GM23248 (cell line): ENCODE data around the genes GJC2, H3-4 and RAB4A.

- RAMPAGE, long total RNA: no peak
Observed at GRCh38 chr1:228081262-228082304, 925 bp upstream of the ARF1 start.

DNA sequence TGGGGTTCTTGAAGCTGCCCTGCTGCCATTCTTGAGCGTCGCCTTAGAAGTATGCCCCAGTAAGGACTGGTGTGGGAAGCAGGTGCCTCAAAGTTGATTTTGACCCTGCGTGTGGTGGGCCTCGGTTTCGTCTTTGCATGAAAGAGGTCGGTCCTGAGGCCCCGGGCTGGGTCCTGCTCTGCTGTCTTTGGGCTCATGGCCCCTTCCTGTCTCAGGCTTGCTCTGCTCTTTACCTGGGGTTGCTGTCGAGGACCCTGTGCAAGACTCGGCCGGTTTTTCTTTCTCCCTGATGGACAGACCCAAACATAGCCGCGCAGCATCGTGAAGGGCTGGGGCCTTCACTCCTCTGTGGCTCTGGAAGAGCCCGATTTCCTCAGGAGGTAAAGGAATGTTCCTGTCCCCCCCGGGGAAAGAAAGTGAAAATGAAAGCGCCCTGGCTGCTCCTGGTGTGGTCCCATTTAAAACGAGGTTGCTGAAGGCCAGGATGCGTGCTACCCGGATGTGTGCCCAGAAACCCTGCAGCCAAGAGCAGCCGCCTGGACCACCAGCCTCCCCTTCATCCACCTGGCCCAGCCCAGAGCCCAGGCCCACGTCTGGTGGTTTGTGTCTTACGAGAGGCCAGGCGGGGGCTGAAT lies 947 bp downstream of the GUK1 start:
- RAMPAGE, long total RNA: no peak

GRCh38 chr1:228149327-228150351 lies at the start of gene GJC2:
Gene GJC2 (plus strand): TSS chr1:228149930.
- RAMPAGE, long total RNA: no peak

DNA sequence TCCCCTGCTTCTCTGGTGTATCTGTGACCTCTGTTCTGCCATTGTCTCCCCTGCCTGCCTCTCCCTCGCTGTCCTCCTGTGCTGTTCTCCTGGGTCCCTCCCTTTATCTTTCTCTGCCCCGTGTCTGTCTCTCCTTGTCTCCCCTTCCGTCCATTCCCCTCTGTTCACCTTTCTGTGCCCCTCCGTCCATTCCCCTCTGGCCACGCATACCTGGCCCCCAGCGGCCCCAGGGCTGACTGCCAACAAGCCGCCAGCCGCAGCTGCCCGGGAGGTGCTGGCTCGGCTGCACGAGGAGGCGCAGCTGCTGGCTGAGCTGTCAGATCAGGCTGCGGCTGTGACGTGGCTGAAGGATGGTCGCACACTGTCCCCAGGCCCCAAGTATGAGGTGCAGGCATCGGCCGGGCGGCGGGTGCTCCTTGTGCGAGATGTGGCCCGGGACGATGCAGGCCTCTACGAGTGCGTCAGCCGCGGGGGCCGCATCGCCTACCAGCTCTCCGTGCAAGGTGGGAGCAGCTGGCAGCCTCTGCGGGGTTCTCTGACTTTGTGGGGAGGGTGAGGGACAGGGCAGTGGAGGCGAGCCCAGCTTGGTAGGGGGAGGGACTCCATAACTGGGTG lies 8.5 kb downstream of the OBSCN start:
- RAMPAGE, long total RNA: no peak

GRCh38 chr1:228219257-228219623 lies 11.4 kb downstream of the OBSCN start:
- RAMPAGE, long total RNA: no peak

DNA sequence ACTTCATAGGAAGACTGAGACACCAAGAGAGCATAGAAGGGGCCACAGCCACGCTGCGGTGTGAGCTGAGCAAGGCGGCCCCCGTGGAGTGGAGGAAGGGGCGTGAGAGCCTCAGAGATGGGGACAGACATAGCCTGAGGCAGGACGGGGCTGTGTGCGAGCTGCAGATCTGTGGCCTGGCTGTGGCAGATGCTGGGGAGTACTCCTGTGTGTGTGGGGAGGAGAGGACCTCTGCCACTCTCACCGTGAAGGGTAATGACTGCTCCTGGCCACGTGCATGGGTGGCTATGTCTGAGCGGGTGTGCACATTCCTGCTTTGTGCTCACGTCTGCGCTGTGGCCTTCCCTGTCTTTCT lies 80.8 kb downstream of the OBSCN start:
- RAMPAGE, long total RNA: no peak

DNA sequence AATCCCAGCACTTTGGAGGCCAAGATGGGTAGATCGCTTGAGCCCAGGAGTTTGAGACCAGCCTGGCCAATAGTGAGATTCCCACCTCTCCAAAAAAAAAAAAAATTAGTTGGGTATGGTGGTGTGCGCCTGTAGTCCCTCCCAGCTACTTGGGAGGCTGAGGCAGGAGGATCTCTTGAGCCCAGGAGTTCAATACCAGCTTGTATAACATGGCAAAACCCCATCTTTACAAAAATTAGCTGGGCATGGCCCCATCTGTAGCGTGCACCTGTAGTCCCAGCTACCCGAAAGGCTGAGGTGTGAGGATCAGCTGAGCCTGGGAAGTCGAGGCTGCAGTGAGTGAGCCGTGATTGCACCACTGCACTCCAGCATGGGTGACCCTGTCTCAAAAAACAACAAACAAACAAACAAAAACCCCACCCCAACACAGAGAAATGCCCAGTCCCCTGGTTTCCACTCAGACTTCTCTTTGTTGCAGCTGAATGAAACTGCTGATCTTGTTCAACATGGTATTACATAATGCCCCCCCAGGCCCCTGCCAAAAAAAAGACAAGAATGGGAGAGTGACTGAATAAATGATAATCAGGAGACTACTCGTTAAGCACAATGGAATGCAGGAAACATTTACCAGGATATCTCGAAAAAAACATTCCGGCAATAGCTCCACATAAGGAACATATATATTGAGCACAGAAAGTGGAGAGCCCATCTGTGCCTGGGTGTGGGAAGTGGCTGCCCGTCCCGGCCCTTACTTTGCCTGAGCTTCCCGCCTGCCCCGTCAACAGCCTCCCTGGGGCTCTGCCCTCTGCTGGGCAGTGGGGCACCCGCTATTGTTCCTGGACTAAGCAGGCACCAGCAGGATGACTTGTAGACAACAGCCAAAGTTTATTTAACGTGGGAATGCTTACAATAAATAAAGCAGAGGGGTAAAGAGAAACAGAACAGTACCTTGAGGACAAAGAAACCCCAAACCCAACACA lies 13.5 kb downstream of the TRIM11 start:
- RAMPAGE, long total RNA: no peak

DNA sequence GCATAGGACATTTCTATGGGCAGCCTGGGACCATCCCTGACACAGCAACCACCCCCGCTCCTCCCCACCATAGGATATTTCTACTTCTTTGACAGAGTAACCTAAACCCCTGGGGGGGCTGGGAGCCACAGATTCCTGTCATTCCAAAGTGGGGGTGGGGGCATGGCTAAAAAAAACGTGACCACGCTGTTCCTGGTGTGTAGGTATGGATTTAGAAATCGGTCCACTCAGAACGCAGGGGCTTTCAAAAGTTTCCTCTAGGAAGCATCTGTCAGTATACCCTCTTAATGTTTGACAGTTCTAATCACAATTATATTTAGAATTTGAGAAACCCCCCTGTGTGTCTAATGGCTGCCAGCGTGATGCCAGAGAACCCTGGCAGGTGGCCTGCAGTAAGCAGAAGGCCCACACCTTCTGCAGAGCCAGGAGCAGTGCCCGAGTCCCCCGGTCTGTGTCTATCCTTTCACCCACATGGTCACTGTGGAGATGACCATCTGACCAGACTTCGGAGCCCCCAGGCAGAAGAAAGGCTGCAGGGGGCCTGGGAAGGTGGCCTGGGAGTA lies 1.2 kb upstream of the TRIM11 start:
- RAMPAGE, long total RNA: no peak

- RAMPAGE, long total RNA: no peak
Observed at GRCh38 chr1:228425123-228425687, at the start of gene H3-4. Gene H3-4 (minus strand): TSS chr1:228425360.

DNA sequence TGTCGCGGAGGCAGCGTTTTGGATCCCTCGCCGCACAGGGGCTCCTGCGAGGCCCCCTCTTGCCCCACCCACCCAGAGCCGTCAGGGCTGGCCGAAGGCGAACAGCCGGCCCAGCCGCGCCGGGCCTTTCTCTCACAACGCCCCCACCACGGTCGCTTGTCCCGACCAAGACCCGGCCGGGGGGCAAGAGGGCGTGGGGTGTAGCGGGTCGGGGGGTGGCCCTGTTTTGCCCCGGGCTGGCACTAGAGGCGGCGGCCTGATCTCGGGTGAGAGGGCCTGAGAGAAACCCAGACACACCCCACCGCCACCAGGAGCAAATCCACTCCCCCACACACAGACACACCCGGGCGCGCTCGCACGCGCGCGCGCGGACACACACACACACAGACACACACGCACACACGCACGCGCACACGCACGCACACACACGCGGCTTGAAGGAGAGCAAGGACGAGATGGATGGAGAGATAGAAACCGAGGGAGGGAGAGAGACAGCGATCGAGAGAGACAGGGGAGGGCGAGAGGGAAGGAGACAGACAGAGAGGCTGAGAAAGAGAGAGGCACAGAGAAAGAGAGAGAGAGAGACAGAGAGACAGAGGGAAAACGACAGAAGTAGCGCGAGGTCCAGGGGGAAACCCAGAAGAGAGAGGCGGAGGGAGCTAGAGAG lies 99.9 kb upstream of the RHOU start:
- RAMPAGE, long total RNA: no peak

GRCh38 chr1:228737390-228738602 lies 2.5 kb downstream of the RHOU start:
- RAMPAGE, long total RNA: no peak

GRCh38 chr1:228948340-228948698 lies 213.0 kb downstream of the RHOU start:
- RAMPAGE, long total RNA: no peak

DNA sequence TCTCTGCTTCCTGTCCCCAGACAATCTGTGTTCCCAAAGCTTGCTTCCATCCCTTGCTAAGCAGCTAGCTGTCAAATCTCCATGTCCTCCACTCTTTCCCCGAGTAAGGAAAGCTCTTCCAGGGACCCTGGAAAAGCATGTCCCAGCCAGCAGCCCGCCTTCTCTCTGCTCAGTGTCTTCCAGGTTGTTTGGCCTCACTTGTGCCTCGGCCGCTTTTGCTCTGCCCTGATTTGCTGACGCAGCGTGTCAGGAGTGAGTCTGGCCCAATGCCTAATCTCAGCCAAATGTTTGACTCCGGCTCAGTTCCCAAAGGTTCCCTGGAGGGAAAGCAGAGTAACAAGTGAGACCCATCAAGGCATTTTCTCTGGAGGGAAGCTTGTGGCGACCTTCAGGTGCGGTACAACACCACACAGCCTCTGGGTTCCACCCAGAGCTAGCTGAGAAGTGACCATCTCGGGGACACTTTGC lies 243.4 kb downstream of the RHOU start:
- RAMPAGE, long total RNA: no peak

DNA sequence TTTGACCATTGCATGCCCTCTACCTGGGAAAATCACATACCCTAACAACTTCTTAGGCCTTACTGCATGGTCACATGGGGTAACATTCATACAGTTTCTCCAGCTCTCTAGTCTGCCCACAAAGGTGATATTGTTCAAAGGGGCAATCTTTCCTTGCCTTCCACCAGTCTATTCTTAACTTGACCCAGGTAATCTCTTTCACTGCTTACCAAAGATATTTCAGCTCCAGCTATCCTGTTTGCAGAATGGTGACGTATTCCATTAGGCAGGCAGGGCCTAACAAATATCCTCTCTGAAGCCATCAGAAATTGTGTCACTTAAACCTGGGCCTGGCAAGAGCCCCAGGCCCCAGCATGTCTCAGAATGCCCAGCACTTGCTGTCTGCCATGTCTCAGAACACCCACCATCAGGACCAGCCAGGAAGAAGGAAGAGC lies 157.8 kb upstream of the RAB4A start:
- RAMPAGE, long total RNA: no peak

- RAMPAGE, long total RNA: no peak
Observed at GRCh38 chr1:229147220-229147555, 123.7 kb upstream of the RAB4A start.

GRCh38 chr1:229171954-229172329 lies 99.0 kb upstream of the RAB4A start:
- RAMPAGE, long total RNA: no peak

- RAMPAGE, long total RNA: no peak
Observed at GRCh38 chr1:229229016-229229420, 41.9 kb upstream of the RAB4A start.

- RAMPAGE, long total RNA: no peak
Observed at GRCh38 chr1:229269505-229270136, 1.3 kb upstream of the RAB4A start.

- RAMPAGE, long total RNA: no peak
Observed at GRCh38 chr1:229270902-229271976, at the start of gene RAB4A. Gene RAB4A (plus strand): TSS chr1:229271111.

DNA sequence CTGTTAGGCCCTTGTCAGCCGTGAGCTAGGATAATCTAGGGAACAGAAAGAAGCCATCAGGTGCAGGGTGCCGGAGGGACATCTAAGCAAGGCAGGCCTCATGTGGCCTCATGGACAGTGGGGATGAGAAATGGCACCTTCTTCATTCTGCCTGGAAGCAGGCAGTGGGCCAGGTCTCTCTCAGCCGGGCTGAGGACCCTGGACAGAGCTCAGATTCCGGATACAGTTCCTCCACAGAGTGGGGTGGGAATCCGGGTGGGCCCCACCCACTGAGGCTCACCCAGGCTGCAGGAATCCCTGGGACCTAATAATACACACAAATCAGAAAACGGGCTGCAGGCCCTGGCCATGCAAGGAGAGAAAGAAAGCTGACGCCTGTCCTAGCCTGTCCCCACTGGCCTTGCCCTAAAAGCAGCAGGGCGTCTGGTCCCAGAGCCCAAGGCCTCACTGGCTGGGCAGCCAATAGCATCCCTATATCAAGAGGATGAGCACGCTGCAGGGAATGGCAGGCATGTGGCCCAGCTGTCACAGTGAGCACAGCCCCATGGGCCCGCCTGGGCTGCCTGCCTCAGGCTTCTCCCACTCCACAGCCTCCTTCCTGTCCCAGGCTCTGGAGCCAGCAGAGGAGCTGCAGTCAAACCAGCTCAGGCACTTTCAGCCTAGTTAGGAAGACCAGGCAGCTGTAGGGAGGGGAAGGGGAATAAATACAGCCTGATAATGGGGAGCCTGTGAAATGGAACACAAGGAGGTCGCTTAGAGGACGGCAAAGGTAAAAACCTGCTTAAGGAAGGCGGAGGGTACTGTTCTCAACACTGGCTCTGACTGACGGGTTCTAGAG lies 25.3 kb downstream of the ACTA1 start:
- RAMPAGE, long total RNA: no peak